GM19240 (cell line): ENCODE measurements around a stretch of chr20.

GRCh38 chr20:5958275-5958979, 8.0 kb downstream of the MCM8 start:
- RRBS, result no CpG with 5 or more reads among the region's 7 CpGs

DNA sequence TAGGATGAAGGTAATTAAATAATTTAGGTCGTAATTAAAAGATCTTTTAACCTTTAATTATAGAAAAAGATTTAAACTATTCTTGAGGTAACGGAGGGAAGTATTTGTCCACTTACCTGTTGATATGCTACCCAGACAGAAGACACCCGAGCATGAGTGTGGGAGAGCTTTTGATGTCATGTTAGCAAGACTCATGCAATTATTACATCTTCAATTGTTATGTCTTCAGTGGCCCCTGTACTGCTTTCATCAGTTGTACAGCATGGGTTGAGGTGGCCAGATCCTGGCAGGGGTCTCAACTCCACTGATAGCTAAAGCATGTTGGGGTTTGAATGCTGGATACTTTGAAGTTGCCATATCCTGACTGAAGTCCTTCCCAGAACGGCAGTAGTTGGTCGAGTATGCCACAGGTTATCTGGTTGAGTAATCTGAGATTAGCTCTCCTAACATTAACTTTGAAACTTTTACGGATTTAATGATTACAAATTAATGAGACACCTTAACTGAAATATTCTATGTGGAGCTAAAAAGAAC, 1.1 kb downstream of the CRLS1 start:
- RRBS, result no CpG with 5 or more reads among the region's 6 CpGs

- RRBS, result no CpG with 5 or more reads among the region's 5 CpGs
Measured at GRCh38 chr20:6008121-6008821, 2.3 kb downstream of the CRLS1 start.

- RRBS, result no CpG with 5 or more reads among the region's 5 CpGs
Measured at GRCh38 chr20:6656944-6657550, 110.4 kb upstream of the BMP2 start.

DNA sequence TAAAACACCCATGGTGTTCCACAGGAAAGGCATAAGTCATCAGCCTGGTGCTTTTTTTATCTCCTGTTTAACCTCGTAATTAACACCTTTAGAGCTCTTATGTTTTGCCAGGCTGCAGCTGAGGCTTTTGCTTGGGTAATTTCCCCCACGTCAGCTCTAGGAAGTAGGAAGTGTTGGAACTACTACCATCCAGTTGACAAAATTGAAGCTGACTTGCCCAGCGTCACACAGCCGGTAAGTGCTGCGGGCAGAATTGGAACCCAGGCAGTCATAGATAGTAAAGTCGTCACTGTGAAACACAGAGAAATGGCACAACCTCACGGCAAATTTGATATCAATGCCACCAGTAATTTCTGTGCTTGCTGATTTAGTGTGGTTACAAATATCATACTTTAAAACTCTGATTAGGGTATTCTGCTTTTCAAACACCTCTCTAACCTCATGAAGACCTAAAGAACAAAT, 86.6 kb upstream of the BMP2 start:
- RRBS, result no CpG with 5 or more reads among the region's 7 CpGs

GRCh38 chr20:6698052-6698464, 69.4 kb upstream of the BMP2 start:
- RRBS, result no CpG with 5 or more reads among the region's 7 CpGs

DNA sequence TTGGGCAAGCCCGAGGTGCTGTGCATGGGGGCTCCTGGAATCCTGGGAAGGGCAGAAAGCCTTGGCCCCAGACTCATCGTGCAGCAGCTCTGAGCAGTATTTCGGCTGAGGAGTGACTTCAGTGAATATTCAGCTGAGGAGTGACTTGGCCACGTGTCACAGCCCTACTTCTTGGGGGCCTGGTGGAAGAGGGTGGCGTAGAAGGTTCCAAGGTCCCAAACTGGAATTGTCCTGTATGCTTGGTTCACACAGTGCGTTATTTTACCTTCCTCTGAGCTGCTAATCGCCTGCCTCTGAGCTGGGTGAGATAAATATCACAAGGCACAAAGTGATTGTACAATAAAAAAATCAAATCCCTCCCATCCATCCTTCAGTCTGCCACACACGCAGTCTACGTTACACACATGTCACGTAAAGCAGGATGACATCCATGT, 961 bp upstream of the BMP2 start:
- RRBS, result no CpG with 5 or more reads among the region's 10 CpGs

DNA sequence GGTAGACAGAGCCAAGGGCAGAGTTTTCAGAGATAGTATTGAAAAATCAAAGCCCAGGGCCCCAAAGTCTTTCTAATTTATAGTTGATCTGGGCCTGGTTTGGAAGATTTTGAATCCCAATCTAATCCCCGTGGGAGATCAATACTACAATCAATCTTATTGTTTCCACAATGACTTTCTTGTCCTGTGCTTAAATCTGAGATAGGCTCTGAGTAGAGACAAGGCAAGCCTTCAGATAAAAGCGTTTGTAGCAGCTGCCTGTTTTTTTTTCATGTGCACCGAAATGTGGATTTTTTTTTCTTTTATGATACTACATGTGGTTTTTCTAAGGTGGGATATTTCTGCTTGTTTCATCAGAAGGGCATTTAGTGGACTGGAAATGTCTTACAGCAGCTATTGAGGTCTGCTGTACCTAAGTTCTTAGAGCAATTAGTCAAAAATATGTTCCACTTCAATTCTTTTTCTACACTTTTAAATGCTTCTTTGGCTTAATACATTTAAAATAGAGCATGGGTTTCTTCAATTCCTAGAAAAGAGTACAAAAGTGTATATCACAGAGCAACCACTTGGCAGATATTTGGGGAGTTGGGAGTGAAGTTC, 3.5 kb downstream of the BMP2 start:
- RRBS, result no CpG with 5 or more reads among the region's 3 CpGs

- RRBS, result no CpG with 5 or more reads among the region's 3 CpGs
Measured at GRCh38 chr20:7967493-7967930, 27.3 kb upstream of the HAO1 start.

DNA sequence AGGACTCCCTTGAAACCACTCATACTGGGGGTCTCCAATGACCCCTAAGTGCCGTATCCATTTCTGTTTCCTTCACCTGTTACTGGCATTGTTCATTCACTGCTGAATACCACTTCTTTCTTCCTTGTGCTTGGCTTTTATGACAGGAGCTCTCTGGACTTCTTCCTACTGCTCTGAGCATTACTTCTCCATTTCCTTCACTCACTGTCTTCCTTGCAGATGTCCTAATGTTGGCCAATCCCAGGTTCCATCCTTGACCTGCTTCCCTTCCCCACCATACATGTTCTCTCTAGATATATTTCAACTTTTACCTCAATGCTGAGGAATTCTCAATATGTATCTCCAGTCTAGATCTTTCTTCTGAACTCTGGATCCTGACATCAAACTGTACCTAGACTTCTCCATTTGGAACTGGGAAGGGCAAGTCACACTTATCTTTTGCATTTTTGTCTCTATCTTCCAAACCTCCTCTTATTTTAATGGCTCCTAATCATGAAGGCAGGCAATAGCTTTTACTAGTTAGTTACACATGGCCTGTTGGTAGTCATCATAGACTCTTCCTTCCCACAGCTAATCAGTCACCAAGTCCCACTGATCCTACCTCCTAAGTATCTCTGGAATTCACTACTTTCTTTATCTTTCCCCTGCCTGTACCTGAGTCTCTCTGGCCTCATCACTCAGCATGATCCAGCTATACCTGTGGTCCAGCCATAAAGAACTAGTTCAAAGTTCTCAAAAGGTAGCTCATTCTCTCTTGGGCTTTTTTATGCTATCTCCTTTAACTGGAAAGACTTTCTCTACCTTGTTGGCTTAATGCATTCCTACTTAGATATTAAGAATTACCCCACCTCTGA, 18.9 kb downstream of the TMX4 start:
- RRBS, result no CpG with 5 or more reads among the region's 1 CpG

GRCh38 chr20:8151241-8151891, 19.3 kb downstream of the PLCB1 start:
- RRBS, result no CpG with 5 or more reads among the region's 7 CpGs

- RRBS, result no CpG with 5 or more reads among the region's 4 CpGs
Measured at GRCh38 chr20:8242157-8242977, 110.3 kb downstream of the PLCB1 start.

DNA sequence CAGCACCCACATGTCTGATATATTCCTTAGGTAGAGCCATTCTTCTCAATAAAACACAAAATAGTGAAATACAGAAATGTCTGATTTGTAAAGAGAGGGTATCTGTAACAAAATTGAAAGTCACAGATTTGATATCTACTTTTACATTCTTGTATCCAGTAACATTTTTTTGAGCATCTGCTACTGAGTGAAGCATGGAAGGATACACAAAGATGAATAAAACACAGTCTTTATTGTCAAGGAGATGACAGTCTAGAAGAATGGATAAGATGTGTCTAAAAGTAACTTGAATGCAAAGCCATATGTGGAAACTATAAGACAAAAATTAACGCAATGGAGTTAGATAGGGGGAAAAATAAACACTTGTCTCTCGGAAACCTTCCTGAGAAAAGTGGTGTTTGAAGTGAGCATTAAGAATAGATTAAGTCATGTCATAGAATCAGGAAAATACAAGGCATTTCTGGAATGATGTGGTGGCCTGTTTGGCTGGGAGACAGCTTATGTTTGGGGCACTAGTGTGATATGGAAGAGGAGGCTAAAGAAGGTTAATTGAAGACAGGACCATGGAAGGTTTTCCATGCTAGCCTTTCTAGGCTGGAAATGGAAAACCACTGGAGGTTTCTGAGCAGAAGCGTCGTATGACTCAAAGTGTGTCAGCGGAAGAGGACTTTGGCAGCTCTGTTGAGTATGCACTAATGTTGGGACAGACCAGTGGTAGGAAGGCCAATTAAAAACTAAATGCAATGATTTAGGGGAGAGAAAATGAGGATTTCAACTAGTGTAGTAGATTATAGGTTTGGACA, 412.9 kb downstream of the PLCB1 start:
- RRBS, result no CpG with 5 or more reads among the region's 5 CpGs

DNA sequence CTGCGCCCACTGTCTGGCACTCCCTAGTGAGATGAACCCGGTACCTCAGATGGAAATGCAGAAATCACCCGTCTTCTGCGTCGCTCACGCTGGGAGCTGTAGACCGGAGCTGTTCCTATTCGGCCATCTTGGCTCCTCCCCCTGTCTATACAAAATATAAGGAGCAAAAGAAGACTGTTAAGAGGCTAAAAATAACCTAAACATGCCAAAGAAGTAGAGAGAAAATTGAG, 468.0 kb upstream of the PLCB4 start:
- RRBS, result no CpG with 5 or more reads among the region's 8 CpGs

- RRBS, result 6% methylated on average over 23 of the region's 50 CpGs
Measured at GRCh38 chr20:9068293-9068768, 556 bp upstream of the PLCB4 start.

DNA sequence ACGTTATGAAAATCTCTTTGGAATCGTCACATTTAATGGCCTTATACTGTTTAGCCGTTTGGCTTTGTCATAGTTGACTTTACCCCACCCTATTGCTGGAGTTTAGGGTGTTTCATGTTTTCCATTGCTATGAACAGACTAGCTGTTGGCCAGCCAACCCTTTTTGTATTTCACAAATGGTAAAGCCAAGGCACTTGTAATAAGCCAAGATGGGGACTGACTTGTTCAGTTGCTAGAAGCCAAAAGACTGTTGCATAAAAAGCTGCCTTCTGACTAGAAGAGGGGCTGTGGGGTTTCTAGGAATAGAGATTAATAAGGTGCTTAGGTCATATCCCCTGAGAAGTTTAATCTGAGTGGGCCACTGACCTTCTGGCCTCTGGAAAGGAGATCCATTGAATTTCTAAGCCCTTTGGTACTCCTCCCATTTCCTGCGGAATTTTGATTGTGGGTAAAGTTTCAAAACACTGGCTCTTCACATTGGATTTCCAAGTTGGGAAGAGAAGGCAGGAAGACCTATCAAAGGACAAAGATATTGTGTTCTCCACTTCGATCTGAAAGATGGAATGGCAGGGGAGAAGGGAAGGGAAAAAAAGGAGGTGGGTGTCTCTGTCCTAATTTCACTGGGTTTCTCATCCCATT, 211.1 kb downstream of the PLCB4 start:
- RRBS, result no CpG with 5 or more reads among the region's 5 CpGs

GRCh38 chr20:9401992-9402652, 112.3 kb upstream of the LAMP5 start:
- RRBS, result no CpG with 5 or more reads among the region's 7 CpGs

DNA sequence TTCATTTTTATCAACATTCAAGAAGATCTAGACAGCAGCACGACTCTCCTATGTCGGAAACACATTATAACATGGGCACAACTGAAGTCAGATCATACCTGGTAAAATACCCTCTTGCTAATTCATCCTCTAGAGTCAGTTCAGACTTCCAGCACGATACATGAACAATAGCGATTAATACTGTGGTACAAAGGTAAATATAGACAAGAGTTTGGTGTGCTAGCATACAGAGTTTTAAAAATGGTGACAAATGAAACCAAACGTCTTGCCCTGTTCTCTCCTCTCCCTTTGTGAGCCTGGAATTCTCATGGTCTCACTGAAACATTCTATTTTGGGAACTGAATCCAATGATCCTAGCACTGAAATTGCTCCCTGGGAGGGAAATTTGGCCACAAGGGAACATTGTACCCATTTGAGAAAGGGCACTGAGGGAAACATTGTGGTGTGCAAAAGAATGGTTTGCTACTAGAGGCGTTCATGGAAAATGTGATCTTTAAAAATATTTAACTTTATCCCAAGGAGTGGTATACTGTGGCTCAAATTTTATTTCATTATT, 23.9 kb downstream of the LAMP5 start:
- RRBS, result no CpG with 5 or more reads among the region's 6 CpGs

DNA sequence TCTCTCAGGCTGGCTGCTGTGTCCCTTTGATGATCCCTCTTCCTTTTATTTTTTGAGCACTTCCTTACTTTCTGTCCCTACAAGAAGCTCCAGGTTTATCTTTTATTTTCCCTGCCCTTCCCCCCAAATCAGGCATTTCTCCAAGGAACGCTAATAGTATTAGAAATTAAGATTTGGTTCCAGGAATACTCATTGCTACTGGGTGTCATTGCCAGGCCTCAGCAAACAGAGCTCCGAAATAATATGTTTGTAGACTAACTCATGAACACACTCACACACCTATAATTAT, 68.5 kb downstream of the LAMP5 start:
- RRBS, result no CpG with 5 or more reads among the region's 2 CpGs

- RRBS, result no CpG with 5 or more reads among the region's 4 CpGs
Measured at GRCh38 chr20:9889437-9889965, 50.6 kb upstream of the PAK5 start.